Fibroblast of the aortic adventitia (primary cell): ENCODE results near the genes CTDSP1 and NHEJ1.

GRCh38 chr2:217923381-217924330 lies 79.1 kb downstream of the TNS1 start:
- CAGE, long polyA plus RNA, result no peak

- CAGE, long polyA plus RNA, result no peak
Measured at GRCh38 chr2:217935097-217935451, 67.7 kb downstream of the TNS1 start.

DNA sequence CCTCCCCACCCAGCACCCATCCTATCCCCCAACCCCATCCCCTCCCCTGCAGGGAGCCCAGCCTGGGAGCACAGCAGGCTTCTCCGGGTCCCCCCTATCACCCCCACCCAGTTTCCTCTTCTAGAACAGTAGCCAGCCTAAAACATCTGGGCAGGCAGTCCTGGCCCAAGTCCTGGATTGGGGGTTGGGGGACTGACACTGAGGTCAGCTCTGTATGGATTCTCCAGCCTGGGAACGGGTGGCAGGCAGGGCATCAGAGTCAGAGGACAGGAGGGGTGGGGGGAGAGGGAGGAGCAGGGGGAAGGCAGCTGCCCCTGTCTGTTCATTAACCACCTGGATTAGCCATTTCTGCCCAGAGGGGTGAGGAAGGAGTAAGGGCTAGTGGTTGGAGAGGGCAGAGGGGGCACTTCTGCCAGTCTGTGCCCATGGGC lies 60.0 kb downstream of the TNS1 start:
- CAGE, long polyA plus RNA, result no peak

DNA sequence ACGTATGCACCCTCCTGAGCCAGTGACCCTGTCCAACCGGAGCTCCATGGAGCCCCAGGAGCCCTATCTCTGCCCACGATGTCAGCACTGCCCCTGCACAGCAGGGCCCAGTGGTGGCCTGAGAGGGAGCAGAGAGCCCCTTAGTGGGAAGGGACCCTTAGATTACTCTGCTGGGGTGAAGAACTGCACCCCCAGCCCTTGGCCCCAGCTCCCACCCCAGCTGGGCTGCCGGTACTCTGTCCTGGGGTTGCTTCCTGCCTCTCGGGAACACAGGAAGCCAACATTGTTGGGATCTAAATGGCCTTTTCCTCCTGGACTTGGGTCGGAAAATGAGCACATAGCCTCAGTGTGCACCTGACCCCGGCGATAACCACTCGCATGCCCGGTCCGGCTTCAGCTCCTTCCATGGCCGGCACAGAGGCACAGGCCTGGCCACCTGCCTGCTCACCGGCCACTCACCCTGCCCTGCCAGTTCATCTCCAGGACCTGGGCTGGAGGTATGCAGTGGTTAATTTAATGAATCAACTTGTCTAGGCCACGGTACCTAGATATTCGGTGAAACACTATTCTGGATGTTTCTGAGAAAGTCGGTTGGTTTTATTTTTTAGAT lies 19.4 kb downstream of the TNS1 start:
- CAGE, long polyA plus RNA, result no peak

DNA sequence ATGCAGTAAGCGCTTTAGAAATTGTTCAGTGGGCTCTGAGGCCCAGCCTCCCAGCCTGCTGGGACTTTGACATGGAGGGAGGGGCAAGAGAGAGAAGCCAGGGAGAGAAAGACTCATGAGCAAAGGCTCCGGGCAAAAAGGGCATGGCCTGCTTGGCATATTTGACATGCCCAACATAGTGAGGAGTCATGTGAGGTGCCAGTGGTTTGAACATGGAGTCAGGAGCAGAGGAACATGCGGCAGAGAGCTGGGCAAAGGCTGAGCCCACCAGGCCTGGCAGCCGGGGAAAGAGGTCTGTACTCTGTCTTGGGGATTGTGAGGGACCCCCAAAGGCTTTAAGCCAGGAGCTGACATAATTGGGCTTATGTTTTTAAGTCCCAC lies 13.9 kb downstream of the TNS1 start:
- CAGE, long polyA plus RNA, result no peak

GRCh38 chr2:218021610-218022117 lies 18.9 kb upstream of the TNS1 start:
- CAGE, long polyA plus RNA, result no peak

GRCh38 chr2:218219779-218220333 lies 2.9 kb downstream of the ARPC2 start:
- CAGE, long polyA plus RNA, result no peak

DNA sequence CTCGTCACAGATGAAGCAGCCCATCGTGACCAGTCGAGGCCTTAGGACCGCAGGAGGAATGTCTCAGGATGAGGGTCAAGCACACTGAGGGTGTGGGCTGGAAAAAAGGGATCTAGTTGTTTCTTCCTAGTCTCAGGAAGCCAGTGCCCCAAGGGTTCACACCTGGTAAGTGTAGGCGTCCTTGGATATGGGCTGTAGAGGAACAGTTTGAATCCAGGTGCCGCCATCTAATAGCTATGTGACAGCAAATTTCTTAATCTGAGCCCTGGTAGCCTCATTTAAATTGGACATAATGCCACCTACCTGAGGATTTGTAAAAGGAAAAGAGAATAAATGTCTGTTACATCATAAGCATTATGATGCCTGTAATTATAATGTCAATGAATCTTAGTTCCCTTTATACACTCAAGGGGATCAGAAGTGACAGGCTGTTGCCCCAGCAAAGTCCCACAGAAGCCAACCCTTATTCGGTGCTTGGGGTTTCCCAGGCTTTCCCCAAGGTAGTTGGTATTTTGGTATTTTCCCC lies 3.7 kb upstream of the GPBAR1 start:
- CAGE, long polyA plus RNA, result no peak

DNA sequence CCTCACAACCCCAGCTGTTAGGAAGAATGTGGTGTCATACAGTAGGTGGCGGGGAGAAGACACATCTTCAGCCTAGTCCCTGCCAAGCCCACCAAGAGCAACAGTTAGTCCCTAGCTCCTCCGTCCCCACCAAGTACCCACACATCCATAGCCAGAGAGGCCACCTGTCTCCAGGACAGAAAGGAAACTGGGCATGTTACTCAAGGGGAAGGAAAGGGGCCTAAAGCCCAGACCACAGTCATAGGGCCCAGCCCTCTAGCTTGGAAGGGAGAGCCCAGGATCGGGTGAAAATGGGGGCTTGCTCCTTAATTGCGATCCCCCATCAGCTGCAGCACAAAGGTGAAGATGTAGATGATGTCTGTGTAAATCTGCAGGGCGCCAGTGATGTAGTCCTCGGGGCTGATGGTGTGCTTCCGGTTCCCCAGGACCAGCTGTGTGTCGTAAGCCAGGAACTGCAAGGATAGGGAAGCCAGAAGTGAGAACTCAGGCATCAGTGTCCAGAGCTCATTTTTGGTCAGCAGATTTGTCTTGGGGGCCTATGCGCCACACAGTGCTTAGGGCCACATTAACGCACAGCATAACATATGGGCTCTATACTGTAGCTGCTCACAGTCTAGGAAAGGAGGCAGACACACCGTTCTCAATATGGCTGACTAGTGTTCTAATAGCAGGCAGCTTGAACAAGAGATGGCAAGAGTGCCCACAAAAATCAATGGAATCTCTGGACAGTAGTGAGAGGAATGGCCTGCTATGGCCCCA lies 5.0 kb downstream of the PNKD start:
- CAGE, long polyA plus RNA, result no peak

- CAGE, long polyA plus RNA, result no peak
Measured at GRCh38 chr2:218295000-218295576, 2.8 kb upstream of the TMBIM1 start.

DNA sequence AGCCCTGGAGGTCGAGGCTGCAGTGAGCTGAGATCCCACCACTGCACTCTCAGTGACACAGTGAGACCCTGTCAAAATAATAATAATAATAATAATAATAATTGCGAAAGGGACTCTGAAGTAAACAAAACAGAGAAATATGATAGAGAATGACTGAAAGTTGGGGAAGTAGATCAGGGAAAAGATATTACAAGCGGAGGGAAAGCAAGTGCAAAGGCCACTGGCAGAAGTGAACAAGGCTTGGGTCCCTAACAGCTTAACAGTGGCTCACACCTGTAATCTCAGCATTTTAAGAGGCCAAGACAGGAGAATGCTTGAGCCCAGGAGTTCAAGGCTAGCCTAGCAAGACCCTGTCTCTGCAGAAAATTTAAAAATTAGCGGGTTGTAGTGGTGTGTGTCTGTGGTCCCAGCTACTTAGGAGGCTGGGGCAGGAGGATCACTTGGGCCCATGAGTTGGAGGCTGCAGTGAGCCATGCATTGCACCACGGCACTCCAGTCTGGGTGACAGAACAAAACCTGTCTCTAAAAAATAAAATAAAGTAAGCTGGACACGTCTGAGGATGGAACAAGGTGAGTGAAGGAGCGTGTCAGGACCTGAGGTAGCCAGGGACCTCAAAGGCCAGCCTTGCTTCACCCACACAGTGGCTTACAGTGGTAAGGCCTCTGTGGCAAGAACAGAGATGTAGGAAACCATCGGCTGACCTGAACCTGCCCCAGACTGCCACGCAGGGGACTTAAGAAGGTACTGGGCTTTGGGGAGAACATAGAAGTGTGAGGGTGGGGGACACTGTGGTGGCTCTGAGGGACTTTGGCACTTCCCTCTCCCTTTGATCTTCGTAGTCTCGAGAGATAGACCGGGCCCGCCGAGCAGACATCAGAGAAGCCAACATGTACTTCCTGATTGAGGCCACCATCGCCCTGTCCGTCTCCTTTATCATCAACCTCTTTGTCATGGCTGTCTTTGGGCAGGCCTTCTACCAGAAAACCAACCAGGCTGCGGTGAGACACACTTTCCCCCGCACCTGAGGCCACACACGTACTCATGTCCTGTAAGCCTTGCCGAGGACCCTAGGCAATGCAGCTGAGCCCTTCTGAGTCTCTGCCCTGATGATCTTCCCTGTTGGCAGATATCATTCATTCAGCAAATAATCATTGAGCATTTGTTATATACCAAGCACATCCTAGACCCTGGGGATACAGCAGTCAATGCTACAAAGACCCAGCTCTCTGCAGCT lies 7.4 kb downstream of the SLC11A1 start:
- CAGE, long polyA plus RNA, result no peak

DNA sequence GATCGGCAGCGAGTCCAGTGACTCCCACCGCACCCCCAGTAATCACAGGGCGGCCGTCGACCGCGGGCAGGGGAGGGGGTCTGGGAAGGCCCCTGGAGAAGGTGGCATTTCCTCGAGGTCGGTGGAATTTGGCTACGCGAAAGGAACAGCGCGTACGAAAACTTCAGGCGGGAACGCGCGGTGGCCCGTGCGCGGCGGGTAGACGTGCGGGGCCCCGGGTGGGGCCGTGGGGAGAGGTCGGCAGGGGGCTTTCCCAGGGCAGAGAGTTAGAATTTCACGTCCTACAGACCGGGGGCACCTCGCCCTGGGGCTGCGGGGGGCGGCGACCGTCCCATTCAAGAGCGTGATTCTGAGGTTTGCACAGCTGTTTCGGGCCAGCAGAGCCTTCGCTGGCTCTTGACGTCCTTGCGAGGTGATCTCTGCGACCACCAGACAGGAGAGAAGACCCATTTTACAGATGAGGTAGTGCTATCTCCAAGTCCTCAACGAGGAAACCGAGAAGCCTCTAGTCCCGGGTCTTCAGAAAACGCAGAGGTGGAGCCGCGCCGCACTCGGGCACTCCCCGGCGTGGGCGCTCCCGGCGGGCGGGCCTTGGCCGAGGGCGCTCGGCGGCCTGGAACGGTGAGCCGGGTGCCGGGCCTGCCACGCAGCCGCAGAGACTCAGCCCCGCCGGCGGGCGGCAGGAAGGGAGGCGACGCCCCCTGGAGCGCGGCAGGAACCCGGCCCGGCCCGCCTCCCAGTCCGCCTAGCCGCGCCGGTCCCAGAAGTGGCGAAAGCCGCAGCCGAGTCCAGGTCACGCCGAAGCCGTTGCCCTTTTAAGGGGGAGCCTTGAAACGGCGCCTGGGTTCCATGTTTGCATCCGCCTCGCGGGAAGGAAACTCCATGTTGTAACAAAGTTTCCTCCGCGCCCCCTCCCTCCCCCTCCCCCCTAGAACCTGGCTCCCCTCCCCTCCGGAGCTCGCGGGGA lies at the start of gene CTDSP1:
CTDSP1 (plus strand) TSS at position 856 of the 967 bp plus-strand sequence.
- CAGE, long polyA plus RNA, result no peak

- CAGE, long polyA plus RNA, result no peak
Measured at GRCh38 chr2:218569081-218569566, 485 bp downstream of the CNOT9 start.

GRCh38 chr2:218638315-218639105 lies 20.9 kb downstream of the ZNF142 start:
- CAGE, long polyA plus RNA, result no peak

DNA sequence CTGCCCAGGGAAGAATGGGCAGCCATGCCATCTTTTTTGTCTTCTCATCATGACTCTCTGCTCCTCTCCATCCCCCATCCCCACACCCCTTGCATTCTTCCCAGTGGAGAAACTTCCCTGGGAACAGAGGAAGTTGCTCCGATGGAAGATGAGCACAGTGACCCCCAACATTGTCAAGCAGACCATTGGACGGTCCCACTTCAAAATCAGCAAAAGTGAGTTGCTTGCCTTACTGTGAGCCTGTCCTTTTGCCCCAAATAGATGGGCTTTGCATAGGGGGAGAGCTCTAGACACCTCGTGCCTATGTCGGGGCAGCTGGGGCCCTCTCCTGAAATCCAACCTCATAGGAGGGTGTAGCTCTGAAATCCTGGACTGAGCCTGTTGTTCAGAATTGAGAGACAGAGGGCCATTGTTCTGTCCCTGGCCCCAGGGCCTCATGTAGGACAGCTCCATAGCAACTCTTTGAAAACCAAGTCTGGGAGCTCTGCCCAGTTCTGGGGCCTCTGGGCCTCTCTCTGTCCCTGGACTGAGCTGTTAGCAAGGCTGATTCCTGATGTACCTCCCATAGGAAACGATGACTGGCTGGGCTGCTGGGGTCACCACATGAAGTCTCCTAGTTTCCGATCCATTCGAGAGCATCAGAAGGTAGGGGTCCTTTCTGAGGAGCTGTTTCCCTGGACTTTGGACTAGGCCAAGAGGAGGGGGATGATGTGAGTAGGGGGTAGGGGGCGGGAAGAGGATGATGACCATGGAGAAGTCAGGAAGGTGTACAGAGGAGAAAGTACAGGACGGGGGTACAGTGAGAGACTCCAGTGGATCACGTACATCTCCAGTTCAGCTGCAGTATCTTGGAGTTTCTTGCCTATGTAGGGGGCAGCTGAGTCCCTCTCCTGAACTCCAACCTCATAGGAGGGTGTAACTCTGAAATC lies 35.2 kb downstream of the TTLL4 start:
- CAGE, long polyA plus RNA, result no peak

- CAGE, long polyA plus RNA, result no peak
Measured at GRCh38 chr2:218983677-218983928, 1.4 kb downstream of the FEV start.

DNA sequence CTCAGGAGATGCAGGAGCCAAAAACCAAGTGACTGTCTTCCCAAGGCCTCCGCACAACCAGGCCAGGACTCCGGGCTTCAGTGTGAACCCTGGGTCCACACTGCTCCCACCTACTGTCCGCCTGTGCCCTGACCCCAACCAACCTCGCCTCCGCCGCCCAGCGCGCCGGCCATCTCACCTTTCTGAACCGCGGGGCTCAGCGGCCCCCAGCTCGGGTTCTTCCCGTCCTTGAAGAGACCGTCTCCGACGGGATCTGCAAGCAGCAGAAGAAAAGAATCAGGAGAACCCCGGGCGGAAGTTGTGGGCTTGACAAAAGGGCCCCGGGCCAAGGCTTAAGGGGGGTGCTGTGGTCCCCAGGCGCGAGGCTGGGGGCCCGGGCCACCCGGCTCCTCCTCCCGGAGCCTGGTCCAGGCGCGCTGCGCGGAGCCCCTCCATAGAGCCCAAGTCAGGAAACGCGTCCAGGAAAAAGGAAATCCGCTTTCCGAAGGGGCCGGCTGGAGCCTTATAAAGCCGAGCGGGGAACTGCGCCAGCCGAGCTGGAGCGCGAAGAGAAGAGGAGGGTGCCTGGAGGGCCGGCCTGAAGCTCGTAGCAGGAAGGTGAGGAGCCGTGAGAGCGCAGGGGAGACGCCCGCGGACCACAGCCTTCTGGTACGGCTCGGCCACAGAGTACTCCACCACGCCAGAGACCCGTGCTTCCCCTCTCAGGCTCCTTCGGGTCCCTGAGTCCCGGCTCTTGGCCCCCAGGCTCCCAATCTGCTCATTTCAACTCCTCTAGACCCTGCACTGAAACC lies 736 bp downstream of the FEV start:
- CAGE, long polyA plus RNA, result no peak

- CAGE, long polyA plus RNA, result no peak
Measured at GRCh38 chr2:218999706-219000921, 6.9 kb upstream of the CRYBA2 start.

- CAGE, long polyA plus RNA, result no peak
Measured at GRCh38 chr2:219160129-219161037, at the start of gene NHEJ1. Gene NHEJ1 (minus strand): TSS chr2:219160815.

DNA sequence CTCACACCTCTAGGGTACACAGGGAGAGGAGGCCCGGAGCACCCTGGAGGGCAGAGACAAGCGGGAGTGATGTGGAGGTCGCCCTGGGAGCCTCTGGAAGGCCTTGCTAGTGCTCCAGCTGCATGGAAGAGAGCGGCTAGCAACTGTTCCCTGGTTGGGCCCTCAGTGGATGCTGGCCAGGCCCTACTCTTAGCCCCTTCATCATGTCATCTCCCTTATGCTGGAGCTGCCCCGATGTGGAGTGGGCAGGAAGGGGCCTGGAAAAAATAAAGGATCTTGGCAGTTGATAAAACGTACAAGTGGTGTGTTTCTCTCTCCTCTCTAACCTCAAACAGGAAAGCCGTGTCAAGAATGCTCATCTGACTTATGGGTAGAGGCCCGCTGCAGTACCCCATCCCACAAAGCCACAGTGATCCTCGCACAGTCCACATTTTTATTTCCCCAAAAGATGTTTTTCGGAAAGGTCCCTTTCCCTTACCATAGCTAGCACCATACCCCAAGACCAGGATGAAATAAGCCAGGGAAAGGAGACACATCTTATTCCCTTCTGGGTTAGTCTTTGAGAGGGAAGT lies 2.9 kb downstream of the ZFAND2B start:
- CAGE, long polyA plus RNA, result no peak